ENCODE measurements around the genes COA1 and SPDYE1.

DNA sequence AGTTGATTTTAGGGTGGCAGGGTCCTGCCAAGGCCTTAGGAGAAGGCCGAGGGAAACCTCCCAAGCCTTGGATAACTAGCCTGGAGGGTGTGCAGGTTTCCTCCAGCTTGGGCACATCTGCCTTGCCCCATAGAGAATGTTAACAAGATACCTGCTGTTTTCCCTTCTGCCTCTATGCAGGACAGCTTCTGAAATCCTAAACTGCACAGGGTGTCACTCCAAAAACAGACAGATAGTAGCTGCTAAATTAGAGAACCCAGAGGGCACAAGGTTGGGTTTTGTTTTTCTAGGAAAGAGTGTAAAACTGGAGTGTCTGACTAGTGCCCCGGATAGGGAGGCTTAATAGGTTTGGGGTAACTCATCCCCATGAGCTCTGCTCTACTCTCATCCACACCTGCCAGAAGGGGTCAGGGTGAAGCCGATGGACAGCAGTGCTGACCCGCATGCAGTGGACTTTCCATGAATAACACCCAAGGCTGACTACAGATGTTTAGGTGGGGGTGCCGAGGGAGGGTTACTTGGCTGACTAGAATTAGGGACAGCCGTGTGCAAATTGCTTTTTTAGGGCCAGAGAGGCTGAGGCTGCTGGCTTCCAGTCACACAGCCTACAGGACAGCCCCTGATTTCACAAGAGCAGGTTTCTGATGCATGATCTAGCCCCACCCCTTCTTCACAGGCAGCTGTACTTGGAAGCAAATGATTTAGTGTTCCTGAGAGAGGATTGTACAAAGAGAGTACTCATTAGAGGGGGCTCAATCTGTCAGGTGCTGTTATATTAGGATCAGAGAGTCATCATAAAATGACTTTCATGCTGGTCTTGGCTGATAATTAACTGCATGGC lies 9.8 kb downstream of the INHBA start:
- RRBS, result no CpG with 5 or more reads among the region's 6 CpGs

- RRBS, result no CpG with 5 or more reads among the region's 16 CpGs
Observed at GRCh38 chr7:41943024-41943516, 240.2 kb upstream of the INHBA start.

GRCh38 chr7:42068503-42069408 lies 168.3 kb downstream of the GLI3 start:
- RRBS, result no CpG with 5 or more reads among the region's 15 CpGs

DNA sequence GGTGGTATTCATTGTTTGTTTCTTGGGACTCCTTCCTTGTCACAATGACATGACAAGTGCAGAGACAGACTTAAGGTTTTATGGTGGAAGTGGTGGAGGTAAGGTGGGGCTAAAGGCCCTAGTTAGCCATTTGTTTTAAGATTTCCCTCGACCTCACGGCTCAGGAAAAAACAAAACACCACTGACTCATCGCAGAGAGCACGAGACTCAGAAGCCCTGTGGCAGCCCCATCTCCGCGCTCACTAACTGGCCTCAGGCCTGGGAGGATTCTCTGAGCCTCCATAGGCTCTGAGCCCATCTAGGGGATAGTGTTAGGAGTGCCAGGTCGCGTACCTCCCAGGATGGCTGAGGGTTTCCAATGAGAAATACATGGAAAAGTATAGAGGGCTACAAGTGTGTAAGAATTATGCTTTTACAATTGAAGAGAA lies 2.0 kb upstream of the GLI3 start:
- RRBS, result no CpG with 5 or more reads among the region's 8 CpGs

DNA sequence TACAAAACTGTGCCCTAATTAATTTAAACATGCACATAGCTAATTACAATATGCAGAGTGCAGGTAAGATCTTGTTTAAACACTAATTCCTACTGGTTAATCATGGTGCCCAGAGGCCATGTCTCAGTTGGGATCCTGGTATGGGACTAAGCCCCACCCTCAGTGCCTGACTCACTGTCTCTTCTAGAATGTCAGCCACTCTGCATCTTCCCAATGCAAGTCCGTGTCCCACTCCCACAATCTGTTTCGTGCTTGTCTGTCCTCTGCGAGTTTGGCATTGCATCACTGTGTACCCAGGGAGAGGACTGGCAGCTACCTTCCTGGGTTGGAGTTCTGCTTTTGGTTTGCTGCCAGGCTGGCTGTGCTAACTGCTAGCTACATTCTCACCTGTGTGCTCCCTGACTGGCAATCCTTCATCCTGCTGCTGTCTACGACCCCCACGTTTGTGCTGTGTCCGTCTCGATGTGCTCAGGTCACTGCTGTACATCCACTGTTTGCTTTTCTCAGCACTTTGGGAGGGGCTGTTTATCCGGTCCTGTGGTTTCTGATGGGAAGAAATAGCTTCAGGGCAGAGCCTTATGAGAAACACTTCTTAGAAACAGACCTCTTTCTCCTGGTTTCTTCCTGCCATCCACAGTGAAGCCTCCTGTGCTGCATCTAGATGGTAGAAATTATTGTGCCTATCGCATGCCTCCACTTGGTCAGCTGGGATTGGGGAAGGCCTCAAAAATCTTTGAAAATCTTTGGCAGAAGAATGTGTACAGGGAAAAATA lies 56.1 kb upstream of the GLI3 start:
- RRBS, result no CpG with 5 or more reads among the region's 9 CpGs

DNA sequence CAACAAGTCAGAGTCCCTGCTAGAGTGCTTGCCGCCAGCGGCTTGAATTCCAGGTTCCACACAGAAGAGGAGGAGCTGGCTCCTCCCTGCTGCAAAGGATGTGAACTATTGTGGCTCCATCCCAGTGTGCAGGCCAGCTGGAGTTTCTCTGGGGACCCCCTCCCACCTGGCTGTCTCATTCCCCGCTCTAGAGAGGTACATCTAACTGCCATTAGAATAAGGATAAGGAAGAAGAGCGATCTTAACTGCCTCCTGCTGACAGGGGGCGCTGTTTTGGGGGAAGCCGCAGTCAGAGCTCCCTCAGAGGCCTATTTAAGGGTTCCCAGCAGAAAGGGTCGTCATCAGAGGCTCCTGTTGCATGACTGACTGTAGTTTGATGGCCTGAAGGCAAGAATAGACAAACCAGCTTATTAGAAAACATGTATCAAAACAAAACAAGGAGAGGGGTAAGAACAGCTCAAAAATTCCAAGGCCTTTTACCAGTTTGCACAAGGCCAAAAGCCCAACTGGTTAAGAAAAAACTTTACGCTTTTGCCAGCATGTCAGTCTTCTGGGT lies 40.8 kb upstream of the HECW1 start:
- RRBS, result no CpG with 5 or more reads among the region's 8 CpGs

- RRBS, result no CpG with 5 or more reads among the region's 1 CpG
Observed at GRCh38 chr7:43625266-43625866, 42.5 kb downstream of the STK17A start.

DNA sequence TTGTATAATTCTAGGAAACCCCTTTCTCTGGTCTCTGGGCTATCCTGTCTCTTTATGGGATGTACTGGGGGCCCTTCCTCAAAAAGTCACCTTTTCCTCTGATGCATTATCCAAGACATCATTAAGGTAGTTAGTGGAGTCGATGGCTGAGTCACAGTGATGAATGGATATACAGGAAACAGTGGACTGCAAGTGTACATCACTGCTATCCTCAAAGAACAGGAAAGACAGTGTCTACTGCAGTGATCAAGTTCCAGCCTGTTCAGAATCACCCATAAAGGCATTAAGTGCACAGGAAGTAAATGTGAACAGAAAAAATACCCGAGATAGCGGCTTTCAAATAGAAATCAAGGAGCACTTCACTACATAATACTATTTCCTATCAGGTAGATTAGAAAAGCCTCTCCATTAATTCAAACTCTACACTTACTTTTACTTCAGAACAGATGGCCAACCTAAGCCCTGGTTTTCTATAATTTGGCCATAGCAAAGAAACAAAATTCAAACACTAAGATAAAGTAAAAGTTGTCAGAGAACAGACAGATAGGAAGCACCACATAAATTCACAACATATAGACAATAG lies 54.6 kb downstream of the STK17A start:
- RRBS, result no CpG with 5 or more reads among the region's 3 CpGs

GRCh38 chr7:43693899-43694792 lies 35.2 kb downstream of the COA1 start:
- RRBS, result no CpG with 5 or more reads among the region's 3 CpGs

DNA sequence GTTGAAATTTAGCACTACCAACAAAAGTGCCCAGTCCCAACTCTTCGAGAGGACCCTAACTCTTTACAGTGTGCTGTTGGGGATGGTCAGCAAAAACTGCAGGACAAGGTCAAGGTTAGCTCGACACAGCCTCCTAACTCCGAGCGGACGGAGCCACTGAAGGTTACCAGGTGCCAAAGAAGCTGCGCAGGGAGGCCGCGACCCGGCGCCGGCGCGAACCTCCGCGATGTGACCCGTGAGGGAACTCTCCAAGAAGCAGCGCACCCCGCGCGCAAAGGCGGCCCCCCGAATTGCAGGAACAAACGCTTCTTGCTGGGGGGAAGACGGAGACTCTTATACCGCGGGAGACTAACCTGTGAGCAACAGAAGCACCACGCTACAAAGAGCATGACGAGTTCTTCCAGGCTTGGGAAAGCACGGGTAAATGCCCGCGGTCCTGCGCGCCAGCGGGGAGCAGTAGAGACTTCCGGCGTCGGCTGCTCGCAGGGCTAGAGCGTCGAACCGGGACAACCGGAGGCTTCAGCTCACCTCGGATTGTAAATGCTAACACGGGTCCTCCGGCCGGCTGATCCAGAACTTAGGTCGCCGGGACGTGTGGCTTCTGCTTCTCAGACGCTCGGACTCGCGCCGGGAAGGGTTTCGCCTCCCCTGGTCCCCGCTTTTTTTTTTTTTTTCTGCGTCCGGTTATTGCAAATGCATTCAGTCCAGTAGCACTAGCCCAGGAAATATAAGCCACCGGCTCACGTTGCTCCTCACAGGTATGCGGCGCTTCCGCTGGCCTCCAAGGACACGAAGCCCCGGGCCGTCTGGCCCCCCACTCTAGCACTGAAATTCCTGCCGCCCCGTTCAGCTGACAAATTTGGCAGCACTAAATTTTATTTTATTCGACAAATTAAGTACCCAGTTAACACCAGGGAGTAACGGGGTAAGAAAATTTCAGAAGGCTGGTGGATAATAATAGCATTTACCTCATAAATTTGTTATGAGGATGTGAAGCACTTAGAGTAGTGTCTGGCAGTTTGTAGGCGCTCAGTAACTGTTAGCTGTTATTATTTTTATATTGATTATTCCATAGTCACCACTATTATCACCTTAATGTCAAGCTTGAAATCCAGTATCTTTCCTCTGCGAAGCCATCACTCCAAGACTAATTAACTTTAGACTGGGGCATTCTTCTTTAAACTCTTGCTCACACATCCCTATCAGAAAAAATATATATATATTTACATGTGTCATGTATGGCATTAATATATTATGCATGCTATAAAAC lies at the start of gene COA1:
Gene COA1 (minus strand): TSS at position 448 of the 1,270 bp plus-strand sequence.
- RRBS, result 2% methylated on average over 20 of the region's 72 CpGs

DNA sequence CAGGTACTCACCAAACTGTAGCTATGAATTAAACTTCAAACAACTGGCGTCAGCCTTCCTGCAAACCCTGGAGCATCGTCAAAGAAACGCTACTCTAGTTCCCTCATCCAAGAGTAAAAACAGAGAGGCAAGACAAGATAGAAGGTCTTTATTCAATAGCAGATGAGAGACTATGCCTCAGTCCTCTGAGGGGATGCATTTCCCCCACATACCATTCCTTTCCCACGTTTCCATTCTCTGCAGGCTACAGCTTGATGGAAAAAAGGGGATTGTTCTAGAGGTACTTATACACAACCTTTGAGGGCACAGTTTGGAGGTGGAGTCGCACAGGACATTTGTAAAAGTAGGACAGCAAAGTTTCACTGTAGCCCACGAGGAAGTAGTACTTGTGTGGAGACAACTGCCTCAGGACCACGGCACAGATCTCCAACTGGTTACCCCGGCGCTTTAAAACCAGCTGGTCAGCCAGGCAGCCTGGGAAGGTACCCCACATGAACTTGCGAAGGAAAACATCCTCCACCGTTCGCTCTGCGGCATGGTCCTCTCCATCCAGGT lies 2.8 kb downstream of the MRPS24 start:
- RRBS, result no CpG with 5 or more reads among the region's 13 CpGs

- RRBS, result no CpG with 5 or more reads among the region's 3 CpGs
Observed at GRCh38 chr7:43997658-43998122, at the start of gene SPDYE1. Gene SPDYE1 (plus strand): TSS chr7:43997897.

GRCh38 chr7:44005917-44006500 lies 8.3 kb downstream of the SPDYE1 start:
- RRBS, result no CpG with 5 or more reads among the region's 10 CpGs

DNA sequence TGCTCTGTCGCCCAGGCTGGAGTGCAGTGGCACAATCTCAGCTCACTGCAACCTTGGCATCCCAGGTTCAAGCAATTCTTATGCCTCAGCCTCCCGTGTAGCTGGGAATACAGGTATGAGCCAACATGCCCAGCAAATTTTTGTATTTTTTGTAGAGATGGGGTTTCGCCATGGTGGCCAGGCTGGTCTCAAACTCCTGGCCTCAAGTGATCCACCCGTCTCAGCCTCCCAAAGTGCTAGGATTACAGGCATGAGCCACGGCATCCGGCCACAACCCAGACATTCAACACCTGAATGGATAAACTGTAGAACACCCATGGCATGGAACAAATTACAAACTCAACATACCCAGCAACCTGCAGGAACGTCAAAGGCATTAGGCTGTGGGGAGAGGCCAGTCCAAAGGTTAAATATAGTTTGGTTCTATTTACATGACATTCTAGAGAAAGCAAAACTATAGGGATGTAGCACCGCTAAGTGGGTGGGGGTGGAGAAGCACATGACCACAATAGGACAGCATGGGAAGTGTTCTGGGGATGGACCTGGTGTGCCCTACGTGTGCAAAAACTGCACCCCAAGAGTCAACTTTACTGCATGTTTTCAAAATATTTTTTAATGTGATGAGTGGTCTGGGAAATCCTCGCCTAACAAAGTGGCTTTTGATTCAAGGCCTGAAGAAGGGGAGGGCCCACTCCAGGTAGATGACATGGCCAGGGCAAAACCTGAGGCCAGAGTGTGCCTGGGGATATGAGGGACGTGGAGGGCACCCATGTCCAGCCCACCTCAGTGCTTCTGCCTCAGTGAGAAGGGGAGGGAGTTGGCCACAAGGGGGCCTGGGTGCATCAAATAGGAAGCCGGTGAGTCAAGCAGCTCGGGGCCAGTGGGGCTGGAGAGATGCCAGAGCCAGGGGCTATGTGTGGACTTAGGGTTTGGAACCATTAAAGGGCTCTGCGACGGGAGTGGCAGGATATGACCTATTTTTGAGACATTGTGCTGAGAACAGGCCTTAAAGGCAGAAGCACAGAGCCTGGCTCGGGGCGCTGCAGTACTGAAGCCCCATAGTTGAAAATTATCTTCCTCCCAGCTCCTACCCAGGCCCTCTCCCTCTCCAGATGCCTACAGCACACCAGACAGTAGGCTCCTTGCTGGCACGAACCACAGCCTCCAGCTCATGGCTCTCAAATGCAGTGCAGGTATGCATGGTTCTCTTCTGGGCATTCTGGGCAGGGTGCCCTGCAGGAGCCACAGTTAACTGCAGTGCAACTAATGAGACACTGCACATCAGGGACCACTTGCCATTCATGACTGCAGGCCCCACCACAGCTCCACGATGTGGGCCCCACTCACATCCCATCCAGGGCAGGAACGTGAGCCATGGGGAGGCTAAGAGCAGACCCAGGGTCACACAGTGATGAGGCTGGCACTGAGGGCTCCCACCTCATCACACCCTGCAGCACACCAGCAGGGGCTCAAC lies 6.8 kb upstream of the PGAM2 start:
- RRBS, result no CpG with 5 or more reads among the region's 20 CpGs

GRCh38 chr7:44104891-44105165 lies 683 bp downstream of the AEBP1 start:
- RRBS, result no CpG with 5 or more reads among the region's 15 CpGs

DNA sequence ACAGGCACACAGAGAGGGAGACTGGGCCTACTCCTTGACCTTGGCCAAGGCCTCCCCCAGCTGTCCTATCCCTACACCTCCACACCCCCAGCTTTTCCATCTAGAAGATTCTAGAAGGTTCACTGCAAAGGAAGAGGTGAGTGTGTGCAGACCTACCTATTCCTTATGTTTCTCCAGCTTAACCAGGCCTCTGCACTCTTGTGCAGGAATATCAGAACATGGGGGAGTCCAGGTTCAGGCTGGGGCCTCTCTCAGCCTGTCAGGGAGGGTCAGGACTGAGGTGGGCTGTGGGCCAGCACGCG lies 8.5 kb upstream of the POLD2 start:
- RRBS, result no CpG with 5 or more reads among the region's 2 CpGs

- RRBS, result no CpG with 5 or more reads among the region's 6 CpGs
Observed at GRCh38 chr7:44157293-44157639, 16.1 kb upstream of the MYL7 start.

DNA sequence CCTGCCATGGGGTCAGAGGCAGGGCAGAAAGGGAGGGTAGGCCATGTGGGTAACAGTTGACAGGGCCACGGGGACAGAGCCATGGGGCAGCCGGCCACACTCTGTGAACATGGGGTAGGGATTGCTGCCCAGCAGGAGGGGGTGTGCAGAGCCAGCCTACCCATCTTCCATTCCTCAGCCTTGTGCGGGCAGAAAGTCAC lies 18.1 kb upstream of the MYL7 start:
- RRBS, result no CpG with 5 or more reads among the region's 3 CpGs

- RRBS, result no CpG with 5 or more reads among the region's 5 CpGs
Observed at GRCh38 chr7:44177616-44178204, 11.5 kb downstream of the GCK start.

GRCh38 chr7:44213153-44214074 lies 12.6 kb downstream of the YKT6 start:
- RRBS, result no CpG with 5 or more reads among the region's 8 CpGs

All from zone of skin (tissue), 1 donor.